Measurements from ENCODE around the genes TRIOBP, H1-0, MICALL1 and SOX10.

DNA sequence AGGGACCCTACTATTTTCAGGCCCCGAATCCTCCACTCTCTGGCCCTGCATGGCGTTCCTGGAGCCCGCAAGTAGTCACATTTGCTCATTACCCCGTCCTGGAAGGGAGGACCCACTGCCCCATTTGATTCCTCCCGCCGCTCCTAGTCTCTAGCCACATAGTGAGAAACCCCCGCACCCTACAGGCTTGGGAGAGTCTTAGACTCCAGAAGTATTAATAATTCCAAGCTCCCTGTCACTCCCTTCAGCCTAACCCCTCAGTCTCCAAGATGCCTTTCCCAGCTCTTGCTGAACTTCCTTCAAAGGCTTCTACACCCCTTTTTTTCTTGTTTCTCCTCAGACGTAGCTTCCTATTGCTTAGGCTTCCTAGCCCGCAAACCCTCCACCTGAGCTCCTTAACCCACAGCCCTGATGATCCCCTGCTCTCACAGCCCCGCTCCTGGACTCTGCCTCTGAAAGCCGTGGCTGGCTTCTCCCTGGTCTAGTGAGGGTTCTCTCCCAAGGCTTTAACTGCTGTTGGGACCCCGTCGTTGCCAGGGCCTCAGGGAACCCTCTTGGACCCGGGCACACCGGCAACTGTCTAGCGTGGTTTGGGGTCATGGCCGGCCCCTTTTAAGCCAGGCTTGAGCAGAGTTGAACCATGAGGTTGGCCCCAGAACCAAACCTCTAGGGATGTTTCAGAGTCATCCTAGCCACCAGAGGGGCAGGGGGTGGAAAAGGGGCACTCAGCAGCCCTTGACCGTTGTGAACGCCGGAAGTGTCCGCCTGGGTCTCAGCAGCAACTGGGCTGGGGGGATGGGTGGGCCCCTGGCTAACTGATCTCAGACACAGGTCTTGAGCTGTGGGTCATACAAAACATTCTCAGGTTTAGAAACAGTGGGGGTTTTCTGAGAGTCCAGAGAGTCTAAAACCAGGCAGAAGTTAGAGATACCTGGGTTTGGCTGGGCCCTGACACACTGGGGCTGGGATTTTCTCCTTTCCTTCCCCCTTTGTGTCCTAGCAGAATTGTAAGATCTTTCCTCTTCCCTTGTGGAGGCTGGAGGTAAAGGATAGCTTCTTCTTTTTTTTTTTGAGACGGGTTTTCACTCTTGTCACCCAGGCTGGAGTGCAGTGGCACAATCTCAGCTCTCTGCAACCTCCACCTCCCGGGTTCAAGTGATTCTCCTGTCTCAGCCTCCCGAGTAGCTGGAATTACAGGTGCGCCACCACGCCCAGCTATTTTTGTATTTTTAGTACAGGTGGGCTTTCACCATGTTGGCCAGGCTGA, 1.1 kb downstream of the GGA1 start:
- PRO-cap, result no peak
- RAMPAGE, long total RNA, 3 experiments, result no peak in any of the 3 experiments

DNA sequence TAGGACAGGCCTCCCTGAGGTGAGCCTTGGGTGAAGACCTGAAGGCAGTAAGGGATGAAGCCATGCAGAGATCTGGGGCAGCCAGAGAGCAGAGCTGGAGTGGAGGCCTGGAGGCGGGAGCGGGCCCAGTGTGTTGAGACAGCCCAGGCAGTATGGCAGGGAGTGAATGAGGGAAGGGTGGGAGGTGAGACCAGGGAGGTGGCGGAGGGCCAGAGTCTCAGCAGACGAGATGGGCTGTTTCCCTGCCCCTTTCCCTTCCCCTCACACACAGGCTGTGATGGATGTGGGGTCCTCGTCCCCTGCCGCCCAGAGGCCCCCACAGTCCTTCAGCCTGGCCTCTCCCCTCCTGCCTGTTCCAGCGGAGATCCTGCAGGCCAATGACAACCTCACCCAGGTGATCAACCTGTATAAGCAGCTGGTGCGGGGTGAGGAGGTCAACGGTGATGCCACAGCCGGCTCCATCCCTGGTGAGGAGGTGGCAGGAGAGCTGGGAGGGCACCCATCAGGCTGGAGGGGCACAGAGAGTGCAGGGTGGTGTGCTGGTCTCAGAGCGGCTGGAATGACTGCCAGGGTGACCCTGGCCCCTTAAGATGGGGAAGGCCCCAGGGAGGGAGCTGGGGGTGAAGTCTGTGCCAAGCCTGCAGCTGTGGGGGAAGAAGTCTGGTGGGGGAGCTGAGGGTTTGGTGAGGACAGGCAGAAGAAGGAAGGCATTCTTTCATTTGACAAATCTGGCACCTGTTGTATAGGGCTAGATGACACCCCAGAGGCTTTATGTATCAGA, 14.7 kb upstream of the SH3BP1 start:
- PRO-cap, result no peak
- RAMPAGE, long total RNA, 3 experiments, result no peak in any of the 3 experiments

GRCh38 chr22:37627142-37628059, 12.1 kb upstream of the SH3BP1 start:
- PRO-cap, result no peak
- RAMPAGE, long total RNA, 3 experiments, result no peak in any of the 3 experiments

DNA sequence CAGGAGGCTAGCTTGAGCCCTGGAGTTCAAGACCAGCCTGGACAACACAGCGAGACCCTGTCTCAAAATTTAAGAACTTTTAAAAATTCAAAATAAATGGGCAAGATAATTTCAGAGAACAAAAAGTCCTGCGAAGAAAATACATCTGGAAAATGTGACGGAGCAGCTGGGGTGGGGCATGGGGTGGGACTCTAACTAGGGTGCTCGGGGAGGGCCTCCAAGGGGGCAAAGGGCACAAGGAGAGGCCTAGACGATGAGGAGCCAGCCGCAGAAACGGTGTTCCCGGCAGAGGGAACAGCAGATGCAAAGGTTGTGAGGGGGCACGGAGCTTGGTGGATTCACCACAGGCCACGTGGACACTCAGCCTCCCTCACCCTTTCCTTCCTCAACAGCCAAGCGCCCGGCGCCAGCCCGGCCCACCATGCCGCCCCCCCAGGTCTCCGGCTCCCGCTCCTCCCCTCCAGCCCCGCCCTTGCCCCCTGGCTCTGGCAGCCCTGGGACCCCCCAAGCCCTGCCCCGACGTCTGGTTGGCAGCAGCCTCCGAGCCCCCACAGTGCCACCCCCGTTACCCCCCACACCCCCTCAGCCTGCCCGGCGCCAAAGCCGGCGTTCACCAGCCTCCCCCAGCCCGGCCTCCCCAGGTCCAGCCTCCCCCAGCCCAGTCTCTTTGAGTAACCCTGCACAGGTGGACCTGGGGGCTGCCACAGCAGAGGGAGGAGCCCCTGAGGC, 3.5 kb upstream of the PDXP start:
- PRO-cap, result no peak
- RAMPAGE, long total RNA, 3 experiments, result no peak in any of the 3 experiments

GRCh38 chr22:37696403-37697335, at the start of gene TRIOBP:
Gene TRIOBP (plus strand): TSS chr22:37697048.
- PRO-cap, result unidirectional peak, minus-strand start at chr22:37696839
- RAMPAGE, long total RNA, 3 experiments, result no peak in any of the 3 experiments

DNA sequence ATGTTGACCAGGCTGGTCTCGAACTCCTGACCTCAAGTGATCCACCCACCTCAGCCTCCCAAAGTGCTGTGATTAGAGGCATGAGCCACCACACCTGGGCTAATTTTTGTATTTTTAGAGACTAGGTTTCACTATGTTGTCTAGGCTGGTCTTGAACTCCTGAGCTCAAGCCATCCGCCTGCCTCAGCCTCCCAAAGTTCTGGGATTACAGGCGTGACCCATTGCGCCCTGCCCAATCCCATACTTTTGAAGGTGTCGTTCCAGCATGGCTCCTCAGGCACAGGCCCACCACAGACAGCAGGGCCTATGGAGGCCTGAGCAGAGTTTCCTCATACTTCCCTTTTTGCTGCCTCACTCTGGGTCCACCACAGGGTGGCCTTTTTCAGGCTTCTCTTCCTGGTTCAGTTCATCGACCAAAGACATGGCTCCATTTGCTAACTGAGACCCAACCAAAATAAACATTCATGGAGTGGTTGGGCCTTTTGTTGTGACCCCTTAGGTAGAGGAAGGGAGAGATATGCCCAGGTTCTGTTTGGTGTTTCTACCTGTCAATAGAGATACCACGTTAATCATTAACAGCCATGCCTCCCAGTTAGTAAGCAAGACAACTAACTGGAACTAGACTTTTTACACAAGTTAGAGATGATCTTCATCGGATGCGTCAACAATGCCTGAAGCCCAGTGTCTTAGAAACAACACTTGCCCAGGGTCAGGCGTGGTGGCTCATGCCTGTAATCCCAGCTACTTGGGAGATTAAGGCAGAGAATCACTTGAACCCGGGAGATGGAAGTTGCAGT, 35.0 kb downstream of the TRIOBP start:
- PRO-cap, result no peak
- RAMPAGE, long total RNA, 3 experiments, result no peak in any of the 3 experiments

- PRO-cap, result bidirectional peak, plus-strand start at chr22:37805229, minus-strand start at chr22:37805197; unidirectional peak, minus-strand start at chr22:37805678
- RAMPAGE, long total RNA, 3 experiments, result start-site peak on the plus strand in 2 of 3 experiments, at chr22:37805103-37806103 at its widest, 220 to 347 reads per replicate
These were observed at the start of gene H1-0 for GRCh38 chr22:37805009-37806062. Gene H1-0 (plus strand): TSS chr22:37805229.

- PRO-cap, result no peak
- RAMPAGE, long total RNA, 3 experiments, result no peak in any of the 3 experiments
These were observed 9.5 kb downstream of the GALR3 start for GRCh38 chr22:37832445-37833280.

DNA sequence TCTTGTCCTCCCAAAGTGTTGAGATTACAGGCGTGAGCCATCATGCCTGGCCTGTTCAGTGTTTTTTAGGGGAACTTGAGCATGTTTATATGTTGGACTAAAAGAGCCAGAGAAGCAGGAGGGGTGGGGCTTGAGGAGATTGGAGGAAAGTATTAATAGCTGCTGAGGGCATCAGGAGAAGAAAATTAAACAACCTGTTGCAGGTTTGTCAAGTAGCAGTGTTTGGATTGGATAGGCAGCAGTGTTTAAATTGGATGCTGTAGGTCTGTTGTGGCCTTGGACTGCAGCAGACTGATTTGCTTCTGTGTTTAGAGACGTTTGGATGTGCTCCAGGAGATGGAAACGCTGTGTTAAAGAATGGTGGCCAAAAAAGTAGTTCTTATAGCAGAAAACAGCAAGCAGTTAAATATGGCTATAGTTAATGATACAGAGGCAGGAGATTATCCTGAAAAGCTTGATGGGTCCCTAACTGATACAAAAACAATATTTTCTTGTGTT, 5.7 kb downstream of the EIF3L start:
- PRO-cap, result no peak
- RAMPAGE, long total RNA, 3 experiments, result start-site peak on the plus strand in 1 of 3 experiments, centred at position 228 of the sequence, 6 reads per replicate

GRCh38 chr22:37877454-37878157, 28.4 kb downstream of the EIF3L start:
- PRO-cap, result no peak
- RAMPAGE, long total RNA, 3 experiments, result no peak in any of the 3 experiments

- PRO-cap, result bidirectional peak, plus-strand start at chr22:37906159, minus-strand start at chr22:37906158
- RAMPAGE, long total RNA, 3 experiments, result no peak in any of the 3 experiments
These were observed at the start of gene MICALL1 for GRCh38 chr22:37905671-37906744. Gene MICALL1 (plus strand): TSS chr22:37906297.

DNA sequence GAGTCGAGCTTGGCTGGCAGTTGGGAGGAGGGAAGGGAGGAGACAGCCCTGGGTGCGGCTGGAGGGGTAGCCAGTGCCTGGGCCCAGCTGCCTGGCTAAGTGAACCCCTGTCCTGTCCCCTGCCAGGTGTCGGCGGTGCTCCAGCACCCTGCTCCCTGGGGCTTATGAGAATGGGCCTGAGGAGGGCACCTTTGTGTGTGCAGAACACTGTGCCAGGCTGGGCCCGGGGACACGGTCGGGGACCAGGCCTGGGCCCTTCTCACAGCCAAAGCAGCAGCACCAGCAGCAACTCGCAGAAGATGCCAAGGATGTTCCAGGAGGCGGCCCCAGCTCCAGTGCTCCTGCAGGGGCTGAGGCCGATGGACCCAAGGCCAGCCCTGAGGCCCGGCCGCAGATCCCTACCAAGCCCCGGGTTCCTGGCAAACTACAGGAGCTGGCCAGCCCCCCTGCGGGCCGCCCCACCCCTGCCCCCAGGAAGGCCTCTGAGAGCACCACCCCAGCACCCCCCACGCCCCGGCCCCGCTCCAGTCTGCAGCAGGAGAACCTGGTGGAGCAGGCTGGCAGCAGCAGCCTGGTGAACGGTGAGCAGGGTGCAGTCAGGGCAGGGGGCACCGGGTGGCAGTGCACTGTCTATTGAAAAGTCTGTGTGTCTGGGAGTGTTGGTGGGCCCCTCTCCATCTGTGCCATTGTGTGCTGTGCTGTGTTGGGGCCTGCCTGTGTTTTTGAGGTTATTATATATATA, 15.9 kb downstream of the MICALL1 start:
- PRO-cap, result no peak
- RAMPAGE, long total RNA, 3 experiments, result start-site peak on the plus strand in 1 of 3 experiments, centred at position 530 of the sequence, 19 reads per replicate

DNA sequence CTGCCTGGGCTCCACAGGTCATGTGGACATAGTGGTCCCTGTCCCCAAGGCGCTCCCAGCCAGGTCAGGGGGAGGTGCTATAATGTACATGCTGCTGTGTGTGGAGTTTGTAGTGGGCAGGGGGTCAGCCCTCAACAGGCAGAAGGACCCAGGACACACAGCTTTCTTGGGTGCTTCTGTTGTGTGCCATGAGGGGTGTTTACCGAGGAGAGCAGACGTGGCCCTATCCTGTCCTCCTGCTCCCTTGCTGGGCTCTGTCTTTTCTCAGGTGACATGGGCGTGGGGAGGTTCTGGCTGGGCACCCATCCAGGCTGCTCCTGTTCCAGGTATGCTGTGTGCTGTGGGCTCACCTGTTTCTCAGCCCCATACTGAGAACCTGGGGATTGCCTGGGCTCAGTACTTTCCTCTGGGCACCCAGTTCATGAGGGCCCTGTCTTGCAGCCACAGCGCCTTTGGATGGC, 23.2 kb downstream of the MICALL1 start:
- PRO-cap, result no peak
- RAMPAGE, long total RNA, 3 experiments, result no peak in any of the 3 experiments

- PRO-cap, result bidirectional peak, plus-strand start at chr22:37983171, minus-strand start at chr22:37983045
- RAMPAGE, long total RNA, 3 experiments, result no peak in any of the 3 experiments
These were observed 1.2 kb downstream of the SOX10 start for GRCh38 chr22:37982879-37983771.

DNA sequence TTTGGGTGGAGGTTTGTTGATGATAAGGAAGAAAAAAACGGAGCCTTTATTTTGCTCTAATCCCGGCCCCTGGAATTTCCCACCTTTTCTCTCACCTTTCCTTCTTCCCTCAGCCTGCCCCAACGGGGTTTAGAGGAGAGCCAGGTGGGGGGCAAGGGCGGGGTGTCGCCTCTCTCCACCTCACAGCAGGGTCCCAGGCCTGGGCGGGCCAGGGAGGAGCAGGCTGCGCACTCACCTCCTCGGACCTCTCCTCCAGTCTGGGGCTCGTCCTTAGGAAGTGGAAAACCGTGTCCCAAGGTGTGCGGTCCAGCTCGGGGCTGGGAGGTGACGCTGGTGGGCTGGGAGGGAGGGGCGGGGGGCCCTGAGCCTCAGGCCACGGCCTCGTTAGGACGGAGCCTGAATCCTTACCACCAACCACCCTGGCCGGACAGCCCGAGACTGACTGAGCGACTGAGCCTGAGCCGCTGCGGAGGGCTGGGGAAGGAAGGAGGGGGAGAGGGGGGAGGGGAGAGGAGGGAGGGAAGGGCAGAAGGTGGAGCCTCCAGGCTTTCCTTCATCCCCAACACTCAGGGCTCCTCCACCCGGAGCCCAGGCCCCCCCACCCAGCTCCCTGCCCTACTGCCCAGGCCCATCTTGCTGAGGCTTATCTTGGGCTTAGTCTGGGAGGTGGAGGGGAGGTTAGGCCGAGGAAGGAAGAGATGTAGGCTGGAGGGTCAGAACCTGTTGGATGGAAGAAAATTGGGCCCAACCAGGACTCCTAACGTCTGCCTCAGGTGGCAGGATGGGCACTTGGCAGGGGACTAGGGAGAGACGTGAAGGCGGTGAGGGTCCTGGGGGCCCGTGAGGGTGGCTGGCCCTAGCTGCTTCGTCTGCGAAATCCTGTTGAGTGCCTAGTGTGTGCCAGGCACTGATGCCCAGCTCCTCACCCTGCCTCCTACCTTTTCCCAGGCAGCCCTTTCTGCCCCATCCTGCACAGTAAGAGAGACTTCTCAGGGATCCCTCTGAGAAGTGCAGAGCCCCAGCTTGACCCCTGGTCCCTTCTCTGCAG, at the start of gene SOX10:
Gene SOX10 (minus strand): TSS at position 452 of the 1,048 bp plus-strand sequence.
- PRO-cap, result bidirectional peak, plus-strand start at position 580 of the sequence, minus-strand start at position 440 of the sequence
- RAMPAGE, long total RNA, 3 experiments, result start-site peak on the minus strand in 1 of 3 experiments, centred at position 461 of the sequence, 62 reads per replicate

GRCh38 chr22:37996300-37996769, 12.0 kb upstream of the SOX10 start:
- PRO-cap, result unidirectional peak, plus-strand start at chr22:37996476
- RAMPAGE, long total RNA, 3 experiments, result no peak in any of the 3 experiments

GRCh38 chr22:38107635-38108490, 2.6 kb downstream of the BAIAP2L2 start:
- PRO-cap, result no peak
- RAMPAGE, long total RNA, 3 experiments, result no peak in any of the 3 experiments

DNA sequence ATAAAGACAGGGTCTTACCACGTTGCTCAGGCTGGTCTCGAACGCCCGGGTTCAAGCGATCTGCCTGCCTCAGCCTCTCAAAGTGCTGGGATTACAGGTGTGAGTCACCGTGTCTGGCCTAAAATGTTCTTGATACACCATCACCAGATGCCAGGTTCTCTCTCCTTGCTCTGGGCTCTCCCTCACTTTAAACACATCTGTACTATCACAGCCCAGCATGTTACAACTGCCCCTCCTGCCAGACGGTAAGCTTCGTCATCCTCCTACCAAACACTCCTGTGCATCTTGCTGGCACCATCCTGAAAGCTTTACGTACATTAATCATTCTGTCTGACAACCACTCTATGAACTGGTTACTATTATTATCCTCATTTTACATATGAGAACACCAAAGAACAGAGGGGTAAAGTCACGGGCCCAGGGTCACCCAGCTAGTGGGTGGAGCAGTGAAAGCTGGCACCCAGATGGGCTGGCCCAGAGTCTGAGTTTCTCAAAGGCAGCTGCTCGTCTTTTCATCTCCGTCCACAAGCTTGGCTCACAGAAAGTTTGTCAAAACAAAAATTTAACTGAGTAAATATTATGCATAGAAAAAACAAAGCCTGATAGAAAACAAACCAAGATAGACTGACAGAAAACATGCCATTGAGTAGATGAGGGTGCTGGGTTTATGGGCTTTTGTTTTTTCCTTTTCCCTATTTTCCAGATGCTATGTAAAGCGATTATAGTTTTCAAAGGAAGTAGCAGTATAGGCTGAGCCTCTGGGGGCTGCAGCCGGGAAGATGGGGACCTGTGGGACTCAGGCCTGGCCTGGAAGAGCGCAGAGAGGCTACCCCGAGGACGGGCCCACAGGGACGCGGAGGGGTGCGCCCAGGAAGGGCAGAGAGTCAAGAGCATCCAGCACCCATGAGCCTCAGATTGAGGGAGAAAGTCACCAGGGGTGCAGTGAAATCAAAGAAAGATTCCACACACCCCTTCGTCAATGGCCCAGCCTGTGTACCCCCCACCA, 9.5 kb downstream of the PLA2G6 start:
- PRO-cap, result no peak
- RAMPAGE, long total RNA, 3 experiments, result no peak in any of the 3 experiments

DNA sequence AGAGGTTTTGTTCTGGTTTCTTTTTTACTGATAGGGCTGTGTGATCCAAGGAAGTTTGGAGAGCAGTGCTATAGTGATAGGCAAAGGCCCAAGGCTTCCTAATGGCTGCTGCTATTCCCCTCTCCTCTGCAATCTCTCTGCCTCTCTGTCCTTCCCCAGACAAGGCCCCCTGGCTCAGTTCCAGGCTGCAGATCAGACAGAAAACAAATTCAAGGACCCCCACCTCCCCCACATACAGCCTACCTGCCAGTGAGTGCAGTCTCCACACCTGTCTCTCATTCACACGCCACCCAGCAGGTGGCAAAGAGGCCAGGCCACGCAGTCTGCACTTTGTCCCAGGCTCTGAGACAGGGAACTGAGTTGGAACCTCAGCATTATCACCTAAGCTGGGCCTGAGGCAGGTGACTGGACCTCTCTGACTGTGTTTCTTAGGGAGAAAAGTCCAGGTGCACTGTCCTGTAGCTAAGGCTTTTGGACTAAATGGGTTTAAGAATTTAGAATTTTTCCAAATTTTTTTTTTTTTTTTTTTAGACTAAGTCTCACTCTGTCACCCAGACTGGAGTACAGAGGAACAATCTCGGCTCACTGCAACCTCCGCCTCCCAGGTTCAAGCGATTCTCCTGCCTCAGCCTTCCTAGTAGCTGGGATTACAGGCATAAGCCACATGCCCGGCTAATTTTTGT, 14.9 kb downstream of the TMEM184B start:
- PRO-cap, result no peak
- RAMPAGE, long total RNA, 3 experiments, result no peak in any of the 3 experiments

DNA sequence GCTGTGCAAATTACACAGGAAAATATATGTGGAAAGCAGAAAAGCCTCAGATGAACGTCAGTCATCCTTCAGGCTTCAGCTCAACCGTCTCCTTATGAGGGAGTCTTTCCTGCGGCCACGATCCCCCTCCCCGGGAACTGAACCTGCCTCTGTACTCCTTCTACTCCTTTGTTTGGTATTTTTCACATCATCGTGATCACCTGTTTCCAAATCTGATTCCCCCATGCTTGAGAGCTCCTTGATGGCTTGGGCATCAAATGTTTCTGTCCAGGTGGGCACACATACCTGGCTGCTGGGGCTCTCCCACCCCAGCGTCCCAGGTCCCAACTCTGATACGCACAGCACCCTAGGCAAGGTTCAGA, 1.4 kb downstream of the TMEM184B start:
- PRO-cap, result no peak
- RAMPAGE, long total RNA, 3 experiments, result no peak in any of the 3 experiments